Thoracic aorta (tissue), 1 donor: ENCODE measurements around a stretch of chr4.

GRCh38 chr4:101224902-101225258 is 122.4 kb downstream of the PPP3CA start:
- RAMPAGE, long total RNA, result no peak

GRCh38 chr4:101290308-101290905 is 56.9 kb downstream of the PPP3CA start:
- RAMPAGE, long total RNA, result no peak

GRCh38 chr4:101327777-101328324 is 19.5 kb downstream of the PPP3CA start:
- RAMPAGE, long total RNA, result no peak

GRCh38 chr4:101699640-101700064 is 90.9 kb upstream of the BANK1 start:
- RAMPAGE, long total RNA, result no peak

- RAMPAGE, long total RNA, result no peak
Observed at GRCh38 chr4:102343662-102344119, 1.6 kb downstream of the SLC39A8 start.

- RAMPAGE, long total RNA, result no peak
Observed at GRCh38 chr4:102503662-102504375, 2.7 kb downstream of the NFKB1 start.

DNA sequence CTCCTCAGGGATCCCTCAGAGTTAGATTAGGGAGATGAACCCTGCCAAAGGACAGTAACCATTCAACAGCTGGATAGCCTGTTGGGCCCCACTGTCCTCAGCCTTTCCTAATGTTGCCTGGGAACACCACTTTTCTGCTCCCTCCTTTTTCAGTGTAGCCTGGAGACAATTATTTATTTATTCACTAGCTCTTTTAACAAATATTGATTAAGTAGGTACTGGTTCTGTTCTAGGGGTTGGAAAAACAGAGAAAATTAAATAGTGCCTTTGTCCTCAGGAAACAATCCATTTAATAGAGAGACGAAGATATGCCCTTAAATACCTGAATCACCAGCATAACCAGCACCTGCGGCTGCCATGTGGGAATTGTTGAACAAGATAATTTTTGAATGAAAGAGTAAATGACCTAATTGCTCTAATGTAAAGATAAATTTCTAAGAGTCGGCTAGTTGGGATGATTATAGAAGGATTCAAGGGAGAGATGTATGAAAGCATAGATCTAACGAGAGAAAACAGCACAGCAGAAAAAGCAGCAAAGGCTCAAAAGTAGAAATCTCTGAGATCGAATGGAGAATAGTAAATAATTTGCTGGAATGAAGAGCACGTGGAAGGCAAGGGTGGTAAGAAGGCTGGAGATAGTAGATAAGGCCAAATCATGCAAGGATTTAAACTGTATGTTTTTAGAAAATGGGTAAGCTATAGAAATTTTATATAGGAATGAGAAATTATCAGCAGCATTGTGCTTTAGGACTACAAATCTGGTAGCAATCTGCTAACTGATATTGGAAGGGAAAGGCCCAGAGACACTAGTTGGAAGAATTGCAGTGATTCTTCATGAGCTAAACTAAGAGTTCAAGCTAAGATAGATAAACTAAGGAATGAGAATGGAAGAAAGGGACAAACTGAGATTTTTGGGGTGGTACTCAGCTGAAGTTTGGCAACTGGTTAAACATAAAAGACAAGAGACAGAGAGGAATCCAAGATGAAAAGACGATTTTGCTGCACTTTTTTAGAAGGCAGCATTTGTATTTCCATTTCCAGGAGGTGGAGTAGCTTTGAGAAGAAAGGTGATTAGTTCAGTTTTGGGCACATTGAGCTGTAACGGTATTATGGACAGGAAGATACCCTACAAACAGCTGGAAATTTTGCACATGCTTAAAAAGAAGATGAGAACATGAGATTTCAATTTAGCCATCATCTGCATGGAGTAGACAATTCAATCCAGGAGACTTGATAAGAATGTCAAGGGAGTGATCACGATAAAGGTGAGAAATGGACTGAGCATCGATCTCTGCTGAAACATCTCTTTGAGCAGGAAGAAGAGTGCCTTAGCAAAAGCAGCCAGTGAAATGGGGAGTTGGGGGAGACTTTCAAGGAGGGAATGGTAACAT is 54.5 kb downstream of the NFKB1 start:
- RAMPAGE, long total RNA, result start-site peak on the plus strand centred at position 290 of the sequence, 464 bp wide, 15 reads

- RAMPAGE, long total RNA, result no peak
Observed at GRCh38 chr4:102556528-102557290, 55.5 kb downstream of the NFKB1 start.

DNA sequence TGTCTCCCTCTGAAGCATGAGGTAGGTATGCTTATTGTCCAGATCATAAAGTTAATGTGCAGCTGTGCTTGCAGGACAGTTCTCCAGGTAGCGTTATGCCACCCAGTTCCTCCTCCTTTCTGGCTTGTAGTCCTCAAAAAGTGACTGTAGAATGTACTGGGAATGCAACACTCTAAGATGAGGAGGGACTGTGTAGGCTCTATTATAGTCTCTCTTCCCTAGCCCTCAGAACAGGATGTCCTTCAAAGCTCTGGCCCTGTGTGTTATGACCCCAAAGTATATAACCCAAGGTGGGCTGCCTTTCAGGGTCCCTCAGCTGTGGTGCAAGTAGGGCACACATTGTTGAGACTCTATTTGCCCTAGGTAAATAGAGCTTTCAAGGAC is 20.8 kb upstream of the MANBA start:
- RAMPAGE, long total RNA, result no peak

GRCh38 chr4:102801484-102801955 is 25.8 kb downstream of the UBE2D3 start:
- RAMPAGE, long total RNA, result no peak

DNA sequence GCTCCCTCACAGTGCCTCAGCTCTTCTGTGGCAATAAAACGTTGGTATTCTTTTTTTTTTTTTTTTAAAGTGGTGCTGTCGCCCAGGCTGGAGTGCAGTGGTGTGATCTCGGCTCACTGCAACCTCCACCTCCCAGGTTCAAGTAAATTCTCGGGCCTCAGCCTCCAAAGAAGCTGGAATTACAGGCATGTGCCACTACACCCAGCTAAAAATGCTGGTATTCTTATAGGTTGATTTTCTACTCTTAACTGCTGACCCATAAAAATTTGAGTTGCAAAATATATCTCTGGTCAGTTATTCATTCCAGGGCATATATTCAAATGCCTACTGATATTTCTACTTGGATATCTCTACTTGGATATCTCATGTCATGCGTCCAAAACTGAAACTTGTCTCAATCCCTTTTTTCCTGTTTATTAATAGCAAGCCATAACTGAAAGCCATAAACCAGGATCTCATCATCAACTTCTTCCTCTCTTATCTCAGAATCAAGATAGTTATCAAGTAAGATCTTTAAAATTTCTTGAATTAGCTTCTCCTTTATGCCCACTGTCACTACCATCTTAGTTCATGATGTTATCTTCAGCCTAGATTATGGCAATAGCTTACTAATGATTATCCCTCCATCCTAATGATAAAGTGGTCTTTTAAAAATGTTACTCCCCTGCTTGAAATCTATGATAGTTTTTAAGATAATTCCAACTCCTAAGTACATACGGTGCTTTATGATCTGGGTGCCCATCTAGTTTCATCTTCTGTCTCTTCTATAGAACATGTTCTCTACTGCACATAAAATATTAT is 21.7 kb downstream of the UBE2D3 start:
- RAMPAGE, long total RNA, result no peak

DNA sequence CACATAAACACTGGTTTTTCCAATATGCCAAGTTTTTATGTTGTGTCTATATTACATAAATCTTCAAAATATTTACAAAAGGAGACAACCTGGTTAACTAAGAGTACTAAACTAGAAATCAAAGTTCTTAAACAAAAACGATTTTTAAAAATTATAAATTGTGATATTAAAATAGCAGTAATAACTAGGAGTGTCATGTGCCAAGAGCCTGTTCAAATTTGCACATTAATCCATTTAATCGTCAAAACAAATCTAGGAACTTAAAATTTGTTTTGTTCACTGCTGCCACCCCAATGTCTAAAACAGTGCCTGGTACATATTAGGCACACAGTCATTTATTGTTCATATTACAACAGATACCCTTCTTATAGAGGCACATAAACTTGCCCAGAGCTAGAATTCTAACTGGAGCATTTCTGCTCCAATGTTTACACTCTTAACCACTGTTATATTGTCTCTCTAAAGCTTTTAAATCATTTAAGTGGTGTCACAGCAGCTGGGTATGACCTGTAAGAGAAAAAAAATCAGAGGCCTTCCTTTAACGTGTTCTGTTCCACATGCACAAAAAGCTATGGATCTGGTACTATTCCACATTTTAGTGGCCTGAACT is 3.1 kb downstream of the UBE2D3 start:
- RAMPAGE, long total RNA, result no peak

- RAMPAGE, long total RNA, result no peak
Observed at GRCh38 chr4:102828544-102828661, 1.1 kb upstream of the UBE2D3 start.

- RAMPAGE, long total RNA, result no peak
Observed at GRCh38 chr4:102868567-102868934, 241 bp upstream of the CISD2 start.

DNA sequence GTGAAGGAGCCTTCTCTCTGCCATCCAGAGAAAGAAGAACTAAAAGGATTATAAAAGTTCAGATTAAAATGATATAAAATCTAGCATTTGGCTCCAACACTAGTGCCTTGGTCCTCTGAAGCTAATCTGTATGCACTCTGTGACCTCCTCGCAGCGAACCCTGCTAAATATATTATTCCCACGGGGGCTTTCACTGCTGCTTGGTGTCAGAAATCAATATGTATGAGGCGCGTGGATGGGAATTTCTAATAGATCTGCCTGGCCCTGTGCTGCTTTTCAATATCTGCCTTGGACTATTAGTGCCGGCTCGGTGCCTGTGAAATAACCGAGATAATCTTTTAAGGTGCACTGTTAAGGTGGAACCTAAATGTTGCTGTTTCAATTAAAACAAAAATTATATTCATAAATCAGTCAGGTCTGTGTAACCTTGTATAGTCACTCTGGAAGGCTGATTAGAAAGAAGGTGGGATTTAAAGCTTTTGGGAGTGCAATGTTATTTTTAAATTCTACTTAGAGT is 69.6 kb downstream of the CXXC4 start:
- RAMPAGE, long total RNA, result no peak

DNA sequence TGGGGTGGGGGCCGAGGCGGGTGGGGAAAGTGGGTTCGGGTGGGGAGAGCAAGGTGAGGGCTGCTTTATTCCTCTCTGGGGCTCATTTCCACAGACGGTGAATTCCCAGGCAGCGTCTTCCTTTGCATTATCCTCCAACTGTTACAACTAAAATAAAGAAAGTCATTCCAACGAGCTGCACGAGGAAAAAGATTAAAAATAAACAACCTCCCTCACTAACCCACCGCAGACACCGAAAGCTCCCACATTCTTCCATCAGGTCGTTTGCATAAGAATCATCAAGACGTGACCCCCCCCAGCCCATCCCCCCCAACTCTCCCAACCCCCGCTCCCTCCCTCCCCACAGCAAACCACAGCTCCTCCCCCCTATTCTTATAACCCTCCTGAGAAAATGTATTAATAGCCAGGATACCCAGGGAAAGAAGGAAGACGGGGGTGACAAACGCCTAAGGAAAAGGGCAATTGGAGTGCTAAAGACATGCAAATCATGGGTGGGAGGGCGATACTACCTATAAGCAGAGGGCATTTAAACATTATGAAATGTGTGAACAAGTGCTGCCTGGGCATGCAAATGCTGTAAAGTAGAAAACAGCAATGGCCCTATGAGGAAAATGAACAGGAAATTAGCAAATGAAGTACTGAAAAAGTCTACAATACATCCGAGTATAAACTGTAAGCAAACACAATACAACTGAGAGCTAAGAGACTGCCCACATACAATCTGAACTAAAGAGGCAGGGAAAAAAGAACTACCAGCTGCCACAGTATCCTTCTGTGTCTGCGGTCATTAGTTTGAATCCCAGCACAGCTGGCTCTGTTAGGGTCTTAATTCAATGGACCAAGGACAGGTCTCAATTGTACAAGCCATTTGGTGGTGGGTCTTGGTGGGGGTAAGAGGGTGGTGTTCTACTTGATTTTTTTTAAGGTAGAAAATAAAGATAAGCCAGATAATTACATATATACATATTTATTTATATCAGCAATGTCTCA is 2.5 kb downstream of the CXXC4 start:
- RAMPAGE, long total RNA, result no peak

DNA sequence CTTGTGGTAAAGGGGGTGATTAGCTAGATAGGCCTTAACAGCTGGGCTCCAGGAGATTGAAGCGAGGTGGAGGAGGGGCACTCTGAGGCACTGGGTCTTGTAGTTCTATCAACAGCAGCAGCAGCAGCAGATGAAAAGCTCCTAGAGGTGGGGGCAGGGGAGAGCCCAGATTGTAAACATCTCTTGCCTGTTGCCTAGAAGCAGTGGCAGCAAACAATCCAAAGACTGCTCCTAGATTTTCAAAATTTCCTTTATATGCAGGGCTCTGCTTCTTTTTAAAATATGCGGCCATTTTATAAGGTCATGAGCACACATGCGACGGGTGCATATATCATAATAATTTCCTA is 97.0 kb upstream of the CXXC4 start:
- RAMPAGE, long total RNA, result no peak

DNA sequence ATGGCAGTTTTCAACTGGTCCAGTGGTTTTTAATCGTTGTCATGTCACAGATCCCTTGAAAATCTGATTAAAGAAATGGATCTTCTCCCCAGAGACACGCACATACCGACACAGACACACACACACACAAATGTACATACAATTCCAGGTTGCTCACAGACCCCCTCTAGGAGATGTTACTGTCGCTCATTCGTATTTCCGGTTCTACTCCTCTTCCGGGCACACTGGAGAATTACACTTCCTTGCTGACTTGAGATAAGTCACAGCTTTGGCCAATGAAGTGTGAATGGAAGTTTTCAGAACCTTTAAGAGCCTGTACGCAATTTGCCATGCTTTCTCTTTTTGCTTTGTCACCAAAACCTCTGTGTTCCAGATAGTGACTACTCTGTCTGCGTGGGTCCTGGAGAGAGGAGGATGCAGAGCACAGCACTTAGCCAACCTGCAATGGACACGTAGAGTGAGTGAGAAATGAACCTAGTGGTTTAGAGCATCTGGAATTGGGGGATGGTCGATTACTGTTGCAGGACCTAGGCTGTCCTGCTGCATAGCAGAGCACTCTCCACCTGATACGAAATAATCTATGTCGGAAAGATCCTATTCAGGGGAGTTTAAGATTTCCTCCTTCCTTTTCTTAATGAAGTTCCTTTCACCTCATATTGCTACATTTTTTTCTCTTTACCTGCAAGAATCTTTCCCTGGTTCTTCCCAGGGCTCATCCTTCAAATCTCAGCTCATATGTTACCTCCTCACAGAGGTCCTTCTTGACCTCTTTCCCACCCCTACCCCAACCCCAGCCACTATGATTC is 239.5 kb upstream of the TET2 start:
- RAMPAGE, long total RNA, result no peak

DNA sequence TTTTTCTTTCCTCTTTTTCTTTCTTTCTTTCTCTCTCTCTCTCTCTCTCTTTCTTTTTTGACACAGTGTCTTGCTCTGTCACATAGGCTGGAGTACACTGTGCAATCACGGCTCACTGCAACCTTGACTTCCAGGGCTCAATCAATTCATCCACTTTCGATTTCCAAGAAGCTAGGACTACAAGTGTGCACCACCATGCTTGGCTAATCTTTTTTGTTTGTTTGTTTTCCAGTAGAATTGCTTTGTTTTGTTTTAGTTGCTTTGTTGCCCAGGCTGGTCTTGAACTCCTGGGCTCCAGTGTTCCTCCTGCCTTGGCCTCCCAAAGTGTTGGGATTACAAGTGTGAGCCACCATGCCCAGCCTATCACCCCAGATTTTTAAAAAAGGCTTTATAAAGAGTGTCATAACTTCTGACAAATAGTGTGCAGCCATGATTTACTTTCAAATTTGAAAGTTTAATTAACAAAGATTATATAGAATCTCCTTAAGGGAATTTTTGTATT is 70.8 kb downstream of the PPA2 start:
- RAMPAGE, long total RNA, result no peak

DNA sequence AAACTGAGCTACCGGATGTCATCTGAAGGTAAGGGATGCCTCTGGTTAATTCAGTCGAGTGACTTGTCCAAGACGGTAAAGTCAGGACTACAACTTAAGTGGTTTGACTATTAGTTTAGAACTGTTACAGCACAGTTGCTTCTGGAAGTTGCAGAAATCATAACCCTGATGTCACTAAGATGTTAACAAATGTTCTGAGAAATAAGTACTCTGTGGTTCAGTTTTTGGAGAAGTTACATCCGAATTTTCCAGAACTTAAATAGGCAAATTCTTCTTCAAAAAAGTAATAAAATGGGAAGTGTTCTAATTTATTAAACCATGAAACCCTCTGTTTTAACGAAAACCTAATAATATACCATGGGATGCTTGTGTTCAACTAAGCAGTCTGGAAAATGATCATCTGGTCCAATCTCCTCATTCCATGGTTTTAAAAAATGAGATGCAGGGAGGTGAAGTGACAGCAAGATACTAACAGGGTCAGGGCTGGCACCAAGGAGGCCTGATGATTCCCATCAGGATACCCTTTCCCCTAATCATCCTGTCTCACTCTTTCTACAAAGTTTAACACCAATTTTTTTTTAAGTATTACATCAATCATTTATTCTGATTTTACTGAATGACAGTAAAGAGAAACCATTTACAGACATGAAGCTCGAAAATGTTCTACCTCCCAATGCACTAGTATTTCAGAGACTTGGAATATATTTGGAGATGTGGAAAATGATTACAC is 2.9 kb downstream of the PPA2 start:
- RAMPAGE, long total RNA, result no peak